ENCODE data around the gene INTU.

- RRBS, result no CpG with 5 or more reads among the region's 7 CpGs
These were observed 1.3 kb downstream of the FGF2 start for GRCh38 chr4:122827906-122828375.

DNA sequence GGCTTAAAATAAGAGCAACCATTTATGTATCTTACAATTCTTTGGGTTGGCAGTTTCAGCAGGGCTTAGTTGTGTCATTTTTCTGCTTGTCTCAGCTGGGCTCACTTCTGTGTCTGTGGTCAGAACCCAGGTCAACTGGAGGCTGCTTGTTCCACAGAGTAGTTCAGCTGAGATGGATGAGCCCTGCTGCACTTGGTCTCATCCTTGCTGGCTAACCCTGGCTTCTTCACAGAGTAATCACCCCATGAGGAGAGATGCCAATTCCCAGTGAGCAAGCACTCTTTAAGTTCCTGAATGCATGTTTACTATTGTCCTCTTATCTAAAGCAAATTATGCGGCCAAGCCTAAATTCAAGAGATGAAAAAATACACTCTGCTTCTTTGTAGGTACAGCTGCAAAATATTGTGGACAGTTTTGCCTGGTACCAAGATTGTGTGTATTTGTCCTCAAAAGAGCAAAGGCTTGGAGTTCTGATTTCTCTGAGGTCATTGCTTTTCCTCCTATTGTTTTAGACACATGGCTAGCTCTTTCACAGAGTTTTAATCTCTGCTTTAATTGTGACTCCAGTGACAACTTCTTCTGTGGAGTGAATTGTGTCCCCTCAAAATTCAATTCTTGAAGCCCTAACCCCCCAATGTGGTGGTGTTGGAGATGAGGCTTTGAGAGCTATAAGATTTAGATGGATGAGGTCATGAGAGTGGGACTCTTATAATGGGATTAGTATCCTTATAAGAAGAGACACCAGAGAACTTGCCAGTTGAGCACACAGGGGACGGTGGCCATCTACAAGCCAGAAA lies 236.6 kb upstream of the ANKRD50 start:
- RRBS, result no CpG with 5 or more reads among the region's 2 CpGs

- RRBS, result no CpG with 5 or more reads among the region's 1 CpG
These were observed 85.7 kb upstream of the FAT4 start for GRCh38 chr4:125229112-125229311.

DNA sequence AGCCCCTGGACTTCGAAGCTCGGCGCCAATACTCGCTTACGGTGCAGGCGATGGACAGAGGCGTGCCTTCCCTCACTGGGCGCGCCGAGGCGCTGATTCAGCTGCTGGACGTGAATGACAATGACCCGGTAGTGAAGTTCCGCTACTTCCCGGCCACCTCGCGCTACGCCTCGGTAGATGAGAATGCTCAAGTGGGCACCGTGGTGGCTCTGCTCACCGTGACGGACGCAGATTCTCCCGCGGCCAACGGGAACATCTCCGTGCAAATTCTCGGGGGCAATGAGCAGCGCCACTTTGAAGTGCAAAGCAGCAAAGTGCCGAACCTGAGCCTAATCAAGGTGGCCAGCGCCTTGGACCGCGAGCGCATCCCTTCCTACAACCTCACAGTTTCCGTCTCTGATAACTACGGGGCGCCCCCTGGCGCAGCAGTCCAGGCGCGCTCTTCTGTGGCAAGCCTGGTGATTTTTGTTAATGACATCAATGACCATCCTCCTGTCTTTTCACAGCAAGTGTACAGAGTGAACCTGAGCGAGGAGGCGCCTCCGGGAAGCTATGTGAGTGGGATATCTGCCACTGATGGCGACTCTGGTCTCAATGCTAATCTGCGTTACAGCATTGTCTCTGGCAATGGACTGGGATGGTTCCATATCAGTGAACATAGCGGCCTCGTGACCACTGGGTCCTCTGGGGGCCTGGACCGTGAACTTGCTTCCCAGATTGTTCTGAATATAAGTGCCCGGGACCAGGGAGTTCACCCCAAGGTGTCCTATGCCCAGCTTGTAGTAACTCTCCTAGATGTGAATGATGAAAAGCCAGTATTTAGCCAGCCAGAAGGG lies 2.8 kb downstream of the FAT4 start:
- RRBS, result no CpG with 5 or more reads among the region's 49 CpGs

DNA sequence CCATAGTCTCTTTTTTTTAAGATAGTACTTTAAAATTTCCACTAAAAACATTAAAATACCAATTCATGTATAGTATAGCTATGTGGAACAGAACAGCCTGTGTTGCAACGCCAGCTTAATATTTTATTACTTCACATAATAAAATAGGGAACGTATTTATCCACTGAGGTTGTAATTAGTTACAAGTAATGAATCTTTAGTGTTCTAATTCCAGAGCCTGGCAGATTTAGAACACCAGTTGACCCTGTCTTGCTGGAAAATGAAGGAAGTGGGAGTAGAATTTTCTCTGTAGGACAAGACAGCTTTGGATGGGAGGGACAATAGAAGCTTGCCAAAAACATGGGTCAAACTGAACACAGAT lies 20.0 kb downstream of the FAT4 start:
- RRBS, result no CpG with 5 or more reads among the region's 2 CpGs

DNA sequence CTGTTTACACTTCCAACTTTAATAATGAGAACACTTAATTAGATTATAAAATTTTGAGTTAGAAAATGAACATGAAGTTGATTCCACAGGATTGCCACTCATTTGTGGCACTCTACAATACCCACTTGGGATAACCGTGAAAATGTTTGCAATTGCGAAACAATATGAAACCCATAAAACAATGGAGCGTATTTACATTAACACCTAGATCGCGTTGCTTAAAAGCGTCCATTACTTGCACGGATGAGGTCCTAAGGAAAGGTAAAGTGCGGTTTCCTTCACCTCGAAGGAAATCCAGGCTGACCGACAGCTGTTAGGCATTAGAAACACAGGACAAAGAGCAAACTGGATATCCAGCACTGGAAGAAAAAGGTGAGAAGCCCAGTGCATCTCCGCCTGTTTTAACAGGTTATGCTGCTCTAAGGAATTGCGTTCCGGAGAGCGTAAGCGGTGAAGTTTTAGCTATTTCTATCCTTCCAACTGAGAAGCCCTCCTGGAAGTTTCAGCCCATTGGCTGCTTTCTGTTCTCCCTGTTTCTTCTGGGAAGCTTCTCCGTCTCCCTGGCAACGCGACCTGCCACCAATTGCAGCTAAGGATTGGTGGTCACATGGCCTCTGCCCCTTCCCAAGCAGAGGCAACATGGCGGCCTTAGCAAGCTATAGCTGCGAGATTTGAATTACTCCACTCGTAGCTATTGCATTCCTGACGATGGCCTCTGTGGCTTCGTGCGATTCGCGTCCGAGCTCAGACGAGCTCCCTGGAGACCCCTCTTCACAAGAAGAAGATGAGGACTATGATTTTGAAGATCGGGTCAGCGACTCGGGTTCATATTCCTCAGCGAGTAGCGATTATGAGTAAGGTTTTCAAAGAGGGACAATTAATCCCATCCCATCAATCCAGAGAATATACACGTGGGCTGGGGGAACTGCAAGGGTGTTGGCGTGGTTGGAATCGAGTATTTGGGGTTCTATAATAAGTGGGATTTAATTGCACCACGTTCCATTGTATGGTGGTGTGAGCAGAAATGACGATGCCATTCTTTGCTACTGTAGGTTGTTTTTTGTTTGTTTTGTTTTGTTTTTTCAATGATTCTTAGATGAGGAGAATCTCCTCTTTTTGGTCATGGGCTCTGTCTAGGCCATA lies at the start of gene INTU:
TSS of gene INTU (plus strand) at position 631 of the 1,143 bp plus-strand sequence.
- RRBS, result no CpG with 5 or more reads among the region's 38 CpGs

- RRBS, result no CpG with 5 or more reads among the region's 2 CpGs
These were observed 40.4 kb downstream of the HSPA4L start for GRCh38 chr4:127822587-127822955.

DNA sequence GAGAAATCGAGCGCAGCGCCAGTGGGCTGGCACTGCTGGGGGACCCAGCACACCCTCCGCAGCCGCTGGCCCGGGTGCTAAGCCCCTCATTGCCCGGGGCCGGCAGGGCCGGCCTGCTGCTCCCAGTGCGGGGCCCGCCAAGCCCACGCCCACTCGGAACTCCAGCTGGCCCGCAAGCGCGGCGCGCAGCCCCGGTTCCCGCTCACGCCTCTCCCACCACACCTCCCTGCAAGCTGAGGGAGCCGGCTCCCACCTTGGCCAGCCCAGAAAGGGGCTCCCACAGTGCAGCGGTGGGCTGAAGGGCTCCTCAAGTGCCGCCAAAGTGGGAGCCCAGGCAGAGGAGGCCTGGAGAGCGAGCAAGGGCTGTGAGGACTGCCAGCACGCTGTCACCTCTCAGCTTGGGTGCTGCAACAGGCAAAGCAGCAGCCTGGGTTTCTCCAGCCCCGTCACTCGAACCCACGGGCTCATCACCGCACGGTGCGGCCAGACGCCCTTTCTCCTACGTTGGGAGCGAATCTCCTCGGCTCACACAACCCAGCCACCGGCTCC lies 493 bp downstream of the MFSD8 start:
- RRBS, result 4% methylated on average over 1 of the region's 37 CpGs

DNA sequence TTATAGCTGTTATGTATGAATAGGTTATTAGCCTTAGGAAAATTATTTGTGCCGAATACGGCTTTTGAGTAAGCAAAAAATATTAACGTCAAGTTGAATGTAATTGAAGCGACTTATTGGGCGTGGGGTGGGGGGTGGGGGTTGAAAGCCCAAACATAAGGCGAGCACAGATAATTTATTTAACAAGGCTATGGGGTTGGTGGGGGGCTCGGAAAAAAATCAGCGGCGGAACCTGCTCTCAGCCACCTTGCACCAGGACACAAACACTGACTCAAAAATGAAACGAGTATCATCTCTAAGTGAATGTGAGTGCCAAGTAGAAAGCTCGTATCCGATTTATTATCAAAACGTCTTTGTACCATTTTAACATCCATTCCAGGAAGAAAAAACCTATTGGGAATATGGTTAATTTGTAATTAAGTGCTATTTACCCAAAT lies 972 bp upstream of the LARP1B start:
- RRBS, result no CpG with 5 or more reads among the region's 13 CpGs

- RRBS, result 93% methylated on average over 9 of the region's 36 CpGs
These were observed 94.3 kb downstream of the LARP1B start for GRCh38 chr4:128155171-128156030.

DNA sequence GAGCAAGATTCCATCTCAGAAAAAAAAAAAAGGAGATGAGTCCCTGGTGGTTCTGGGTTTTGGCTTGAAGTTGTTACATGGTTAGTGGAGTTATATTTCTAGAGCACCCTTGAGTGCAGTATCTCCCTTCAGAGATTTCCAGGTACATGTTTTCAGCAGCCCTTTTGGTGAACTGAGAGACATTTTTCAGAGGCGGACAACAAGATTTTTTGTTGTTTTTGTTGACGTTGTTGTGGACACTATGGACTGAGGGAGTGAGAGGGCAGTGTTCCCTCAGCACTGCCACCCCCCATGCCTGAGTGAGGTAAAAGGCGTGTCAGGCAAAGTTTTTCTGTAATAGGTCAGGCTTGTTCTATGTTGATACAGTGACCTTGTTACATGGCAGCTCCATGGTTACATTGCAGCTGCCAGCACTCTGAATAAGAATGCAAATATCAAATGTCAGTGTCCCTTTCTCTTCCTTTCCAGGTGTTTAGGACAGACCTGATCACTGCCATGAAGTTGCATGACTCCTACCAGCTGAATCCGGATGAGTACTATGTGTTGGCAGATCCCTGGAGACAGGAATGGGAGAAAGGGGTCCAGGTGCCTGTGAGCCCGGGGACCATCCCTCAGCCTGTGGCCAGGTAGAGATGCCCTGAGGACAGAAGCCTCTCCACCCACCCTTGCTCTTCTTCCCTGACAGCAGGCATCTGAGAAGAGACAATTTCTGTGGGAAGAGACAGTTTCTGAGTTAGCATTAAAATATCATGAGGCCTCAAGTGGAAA lies 36.6 kb downstream of the JADE1 start:
- RRBS, result 96% methylated on average over 2 of the region's 5 CpGs

DNA sequence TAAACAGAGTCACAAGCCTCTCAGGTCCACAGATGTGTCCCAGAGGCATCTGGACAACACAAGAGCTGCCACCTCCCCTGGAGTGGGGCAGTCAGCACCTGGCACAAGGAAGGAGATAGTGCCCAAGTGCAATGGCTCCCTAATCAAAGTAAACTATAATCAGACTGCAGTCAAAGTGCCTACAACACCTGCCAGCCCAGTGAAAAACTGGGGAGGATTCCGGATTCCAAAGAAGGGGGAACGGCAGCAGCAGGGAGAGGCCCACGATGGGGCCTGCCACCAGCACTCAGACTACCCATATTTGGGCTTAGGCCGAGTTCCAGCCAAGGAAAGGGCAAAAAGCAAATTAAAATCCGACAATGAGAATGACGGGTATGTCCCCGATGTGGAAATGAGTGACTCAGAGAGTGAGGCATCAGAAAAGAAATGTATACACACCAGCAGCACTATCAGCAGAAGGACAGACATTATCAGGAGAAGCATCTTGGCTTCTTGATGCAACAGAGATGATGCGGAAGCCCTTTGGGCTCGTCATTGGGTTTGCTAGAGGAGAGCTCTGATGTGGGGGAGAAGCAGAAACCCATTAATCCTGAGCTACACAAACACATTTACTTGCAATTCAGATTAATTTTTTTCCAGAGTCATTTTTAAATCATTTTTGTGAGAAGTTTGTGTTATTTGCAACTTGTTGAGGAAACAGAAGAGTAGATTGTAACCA lies 62.4 kb downstream of the JADE1 start:
- RRBS, result no CpG with 5 or more reads among the region's 9 CpGs

GRCh38 chr4:128948316-128948790 lies 138.9 kb downstream of the JADE1 start:
- RRBS, result no CpG with 5 or more reads among the region's 1 CpG

- RRBS, result no CpG with 5 or more reads among the region's 49 CpGs
These were observed 1419.3 kb upstream of the PCDH10 start for GRCh38 chr4:131729670-131730237.

DNA sequence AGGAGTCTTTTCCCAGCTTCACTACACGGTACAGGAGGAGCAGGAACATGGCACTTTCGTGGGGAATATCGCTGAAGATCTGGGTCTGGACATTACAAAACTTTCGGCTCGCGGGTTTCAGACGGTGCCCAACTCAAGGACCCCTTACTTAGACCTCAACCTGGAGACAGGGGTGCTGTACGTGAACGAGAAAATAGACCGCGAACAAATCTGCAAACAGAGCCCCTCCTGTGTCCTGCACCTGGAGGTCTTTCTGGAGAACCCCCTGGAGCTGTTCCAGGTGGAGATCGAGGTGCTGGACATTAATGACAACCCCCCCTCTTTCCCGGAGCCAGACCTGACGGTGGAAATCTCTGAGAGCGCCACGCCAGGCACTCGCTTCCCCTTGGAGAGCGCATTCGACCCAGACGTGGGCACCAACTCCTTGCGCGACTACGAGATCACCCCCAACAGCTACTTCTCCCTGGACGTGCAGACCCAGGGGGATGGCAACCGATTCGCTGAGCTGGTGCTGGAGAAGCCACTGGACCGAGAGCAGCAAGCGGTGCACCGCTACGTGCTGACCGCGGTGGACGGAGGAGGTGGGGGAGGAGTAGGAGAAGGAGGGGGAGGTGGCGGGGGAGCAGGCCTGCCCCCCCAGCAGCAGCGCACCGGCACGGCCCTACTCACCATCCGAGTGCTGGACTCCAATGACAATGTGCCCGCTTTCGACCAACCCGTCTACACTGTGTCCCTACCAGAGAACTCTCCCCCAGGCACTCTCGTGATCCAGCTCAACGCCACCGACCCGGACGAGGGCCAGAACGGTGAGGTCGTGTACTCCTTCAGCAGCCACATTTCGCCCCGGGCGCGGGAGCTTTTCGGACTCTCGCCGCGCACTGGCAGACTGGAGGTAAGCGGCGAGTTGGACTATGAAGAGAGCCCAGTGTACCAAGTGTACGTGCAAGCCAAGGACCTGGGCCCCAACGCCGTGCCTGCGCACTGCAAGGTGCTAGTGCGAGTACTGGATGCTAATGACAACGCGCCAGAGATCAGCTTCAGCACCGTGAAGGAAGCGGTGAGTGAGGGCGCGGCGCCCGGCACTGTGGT lies 1.4 kb downstream of the PCDH10 start:
- RRBS, result 4% methylated on average over 6 of the region's 71 CpGs

DNA sequence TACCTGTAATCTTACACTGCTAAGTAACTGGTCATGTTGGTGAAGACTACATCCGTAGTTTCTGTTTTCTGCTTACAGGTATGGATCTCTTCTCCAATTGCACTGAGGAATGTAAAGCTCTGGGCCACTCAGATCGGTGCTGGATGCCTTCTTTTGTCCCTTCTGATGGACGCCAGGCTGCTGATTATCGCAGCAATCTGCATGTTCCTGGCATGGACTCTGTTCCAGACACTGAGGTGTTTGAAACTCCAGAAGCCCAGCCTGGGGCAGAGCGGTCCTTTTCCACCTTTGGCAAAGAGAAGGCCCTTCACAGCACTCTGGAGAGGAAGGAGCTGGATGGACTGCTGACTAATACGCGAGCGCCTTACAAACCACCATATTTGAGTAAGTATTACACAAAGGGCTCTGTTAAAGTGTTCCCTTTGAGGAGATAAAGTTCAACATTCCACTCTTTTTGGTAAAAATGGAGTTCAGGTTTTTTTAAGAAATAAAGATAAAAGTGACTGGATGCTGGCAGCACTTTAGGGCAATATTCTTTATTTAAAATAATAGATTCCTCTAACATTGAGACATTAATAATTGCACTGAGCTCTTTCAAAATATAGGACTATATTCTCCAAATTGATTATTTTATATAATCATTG lies 13.9 kb downstream of the PCDH10 start:
- RRBS, result no CpG with 5 or more reads among the region's 8 CpGs

DNA sequence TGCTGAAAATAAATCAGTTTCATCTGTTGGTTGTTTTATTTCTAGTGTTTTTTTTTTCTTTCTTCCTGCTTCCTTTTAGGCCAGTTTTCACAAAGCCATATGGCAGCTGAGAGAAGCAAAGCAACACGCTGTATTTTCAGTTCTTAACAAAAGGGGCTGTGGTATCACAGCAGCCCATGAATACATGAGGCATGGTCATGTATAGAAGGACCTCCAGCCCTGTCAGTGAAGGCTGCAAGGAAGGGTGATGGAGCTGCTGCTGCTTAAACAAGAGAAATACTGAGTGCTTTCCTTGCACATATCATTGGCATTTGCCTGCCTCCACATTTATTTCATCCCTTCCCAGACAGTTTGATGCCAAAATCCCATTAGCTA lies 172.5 kb downstream of the PCDH18 start:
- RRBS, result no CpG with 5 or more reads among the region's 1 CpG

GRCh38 chr4:138241390-138241672 lies 818 bp downstream of the SLC7A11 start:
- RRBS, result no CpG with 5 or more reads among the region's 4 CpGs

DNA sequence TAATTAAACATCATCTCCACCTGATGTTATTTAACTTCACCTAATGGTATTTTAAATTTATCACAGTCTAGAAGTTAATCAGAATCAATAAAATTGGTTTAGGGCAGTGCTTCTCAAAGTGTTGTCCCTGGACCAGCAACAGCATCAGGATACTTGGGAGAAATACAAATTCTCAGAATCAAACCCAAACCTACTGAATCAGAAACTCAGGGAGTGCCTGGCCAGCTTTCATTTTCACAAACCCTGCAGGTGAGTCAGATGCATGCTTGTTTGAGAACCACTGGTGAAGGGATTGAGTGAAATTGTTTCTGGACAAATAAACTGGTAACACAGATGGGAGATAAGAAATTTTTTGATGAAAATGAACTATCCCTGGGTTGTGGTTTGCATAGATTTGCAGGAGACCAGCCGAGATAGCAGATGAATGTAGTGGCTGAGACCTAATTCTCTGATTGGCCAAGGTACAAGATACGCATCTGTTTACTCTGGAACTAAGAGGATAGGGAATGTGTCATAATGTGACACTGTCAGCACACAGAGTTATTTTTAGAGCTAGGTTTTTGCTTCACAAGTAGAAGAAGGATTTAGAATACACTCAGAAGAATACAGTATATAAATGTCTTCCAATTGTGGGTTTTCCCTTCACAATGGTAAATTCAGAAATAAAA lies 117.8 kb upstream of the NOCT start:
- RRBS, result no CpG with 5 or more reads among the region's 2 CpGs

Measured in HGPS cell (cell line).